ENCODE data around the genes DNAJC30 and CLDN3.

DNA sequence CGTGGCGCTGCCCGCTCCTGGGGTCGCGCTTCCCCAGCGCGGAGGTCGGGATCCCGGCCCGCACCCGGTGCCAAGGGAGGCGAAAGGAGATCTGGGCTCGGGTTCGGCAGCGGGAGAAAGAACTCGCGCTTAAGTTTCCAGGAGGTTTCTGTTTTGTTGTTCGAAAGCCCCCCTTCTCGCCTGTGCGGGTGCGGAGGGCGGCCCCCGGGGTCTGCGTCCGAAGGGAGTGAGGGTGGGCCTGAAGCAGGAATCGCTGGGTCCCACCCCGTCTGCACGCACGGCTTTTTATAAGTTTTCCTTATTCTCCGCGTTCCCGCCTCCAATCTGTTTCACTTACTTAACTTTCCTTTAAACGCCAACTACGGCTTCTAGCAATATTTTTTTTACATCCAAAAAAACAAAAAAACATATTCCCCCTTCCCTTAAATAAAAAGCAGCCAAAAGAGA, 436.5 kb upstream of the GALNT17 start:
- PRO-cap: bidirectional peak, plus-strand start outside the sequence, minus-strand start at position 93 of the sequence

DNA sequence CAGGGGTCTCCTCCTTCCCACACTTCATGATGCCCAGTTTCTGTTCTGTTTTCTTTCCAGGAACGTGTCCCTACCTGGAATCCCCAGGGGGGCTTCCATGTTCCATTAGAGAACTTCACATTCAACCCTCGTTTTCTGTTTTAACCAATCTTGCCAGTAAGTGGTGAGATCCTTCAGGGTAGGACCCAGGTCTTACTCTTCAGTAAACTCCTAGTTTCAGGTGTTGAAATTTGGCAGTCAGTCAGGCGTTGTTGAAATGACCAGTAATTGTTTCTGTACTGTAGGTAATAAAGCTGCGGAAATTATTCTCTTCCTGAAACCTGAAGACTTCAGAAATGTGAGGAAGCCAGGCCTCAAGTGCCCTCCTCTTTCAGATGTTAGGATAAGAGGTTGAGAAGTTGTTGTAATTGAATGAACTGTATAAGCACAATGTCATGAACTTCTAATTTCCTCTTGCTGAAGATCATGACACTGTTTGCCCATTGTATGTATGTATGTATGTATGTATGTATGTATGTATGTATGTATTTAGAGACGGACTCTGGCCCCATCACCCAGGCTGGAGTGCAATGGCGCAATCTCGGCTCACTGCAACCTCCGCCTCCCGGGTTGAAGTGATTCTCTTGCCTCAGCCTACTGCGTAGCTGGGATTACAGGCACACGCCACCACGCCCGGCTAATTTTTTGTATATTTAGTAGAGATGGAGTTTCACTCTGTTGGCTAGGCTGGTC, 402.4 kb upstream of the GALNT17 start:
- PRO-cap: no peak

DNA sequence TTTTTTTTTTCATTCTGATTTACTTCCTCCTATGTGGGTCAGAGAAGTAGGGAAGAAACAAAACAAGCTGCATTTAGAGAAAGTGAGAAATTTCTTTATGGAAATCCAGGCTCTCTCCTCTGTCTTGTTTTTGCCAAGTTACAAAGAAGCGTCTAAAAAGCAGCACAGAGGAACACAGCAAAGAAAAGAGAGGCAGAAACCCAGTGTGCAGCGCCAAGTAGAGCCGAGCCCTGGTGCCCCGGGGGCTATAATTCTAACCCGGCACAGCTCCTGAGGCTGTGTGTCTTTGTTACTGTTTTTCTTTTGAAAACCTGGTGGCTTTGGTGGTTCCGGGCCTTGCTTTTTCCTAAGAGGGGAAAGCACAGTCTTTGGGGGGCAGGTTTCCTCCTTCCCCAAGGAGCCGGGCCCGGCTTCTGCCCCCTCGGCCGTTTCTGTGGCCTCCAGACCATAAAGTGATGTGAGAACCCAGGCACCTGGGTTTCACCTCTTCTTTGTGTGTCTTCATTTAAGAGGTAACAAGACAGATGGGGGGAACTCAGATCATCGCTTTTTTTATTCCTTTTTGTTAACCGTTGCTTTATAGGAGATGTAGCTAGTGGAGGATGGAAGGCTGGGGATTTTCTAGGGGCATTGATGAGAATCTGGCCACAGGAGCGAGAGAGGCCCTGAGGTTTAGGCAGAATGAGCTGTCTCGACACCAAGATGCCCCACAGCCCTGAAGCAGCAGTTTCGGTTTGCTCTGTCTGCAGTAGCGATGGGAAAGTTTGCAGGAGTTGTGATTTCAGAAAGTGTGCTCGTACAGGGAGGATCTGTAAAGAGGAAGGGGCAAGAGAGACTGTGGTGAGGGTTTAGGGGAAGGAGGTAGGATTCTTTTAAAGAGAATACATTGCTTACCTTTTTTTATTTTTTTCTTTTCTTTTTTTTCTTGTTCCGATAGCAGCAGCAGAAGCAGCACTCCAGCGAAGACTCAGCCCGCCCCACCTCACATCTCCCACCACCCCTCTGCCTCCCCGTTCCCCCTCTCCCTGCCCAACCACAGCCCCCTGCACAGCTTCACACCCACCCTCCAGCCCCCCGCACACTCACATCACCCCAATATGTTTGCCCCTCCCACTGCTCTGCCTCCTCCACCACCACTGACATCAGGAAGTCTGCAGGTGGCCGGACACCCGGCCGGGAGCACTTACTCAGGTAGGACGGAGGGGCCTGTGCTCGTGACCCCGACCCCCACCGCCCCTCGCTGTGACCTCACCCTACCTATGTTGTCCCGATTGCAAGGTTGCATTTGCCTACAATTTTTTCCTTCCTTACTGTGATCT, 367.7 kb upstream of the GALNT17 start:
- PRO-cap: no peak

DNA sequence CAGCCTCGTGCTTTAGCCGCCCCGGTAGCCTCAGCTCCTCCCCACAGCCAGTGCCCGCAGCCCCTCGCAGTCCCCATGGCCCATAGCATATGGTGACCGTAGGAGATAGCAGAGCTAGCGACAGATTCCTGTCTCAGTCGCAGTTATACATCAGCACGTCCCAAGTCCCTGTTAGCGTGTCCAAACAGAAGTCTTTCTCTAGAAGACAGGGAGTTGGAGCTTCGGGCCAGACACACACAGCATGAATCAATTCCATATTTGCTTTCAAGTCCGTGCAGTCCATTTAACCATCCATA, 344.5 kb upstream of the GALNT17 start:
- PRO-cap: no peak

DNA sequence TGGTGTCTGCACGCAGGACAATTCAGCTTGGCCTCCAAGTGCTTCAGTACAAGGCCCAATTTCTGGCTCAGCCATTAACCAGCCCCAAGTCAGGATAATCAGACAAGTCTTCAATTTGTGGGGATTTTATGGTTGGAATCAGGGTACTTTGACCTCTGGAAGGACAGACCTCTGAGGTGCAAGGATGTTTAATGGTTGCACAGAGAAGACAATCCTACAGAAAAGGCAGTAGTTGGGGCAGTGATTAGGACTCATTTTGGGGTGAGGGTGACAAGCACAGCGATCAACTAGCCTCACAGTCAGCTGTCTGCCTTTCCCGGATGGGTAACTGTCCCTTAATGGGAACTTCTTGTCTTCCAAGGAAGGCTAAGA, 271.2 kb upstream of the GALNT17 start:
- PRO-cap: no peak

GRCh38 chr7:71132263-71133644, 810 bp downstream of the GALNT17 start:
- PRO-cap: bidirectional peak, plus-strand start at chr7:71133019, minus-strand start at chr7:71132709

- PRO-cap: no peak
These were observed 146.3 kb downstream of the GALNT17 start for GRCh38 chr7:71278167-71278731.

- PRO-cap: no peak
These were observed 212.1 kb downstream of the GALNT17 start for GRCh38 chr7:71343918-71344638.

GRCh38 chr7:71712251-71712585, 580.3 kb downstream of the GALNT17 start:
- PRO-cap: no peak

DNA sequence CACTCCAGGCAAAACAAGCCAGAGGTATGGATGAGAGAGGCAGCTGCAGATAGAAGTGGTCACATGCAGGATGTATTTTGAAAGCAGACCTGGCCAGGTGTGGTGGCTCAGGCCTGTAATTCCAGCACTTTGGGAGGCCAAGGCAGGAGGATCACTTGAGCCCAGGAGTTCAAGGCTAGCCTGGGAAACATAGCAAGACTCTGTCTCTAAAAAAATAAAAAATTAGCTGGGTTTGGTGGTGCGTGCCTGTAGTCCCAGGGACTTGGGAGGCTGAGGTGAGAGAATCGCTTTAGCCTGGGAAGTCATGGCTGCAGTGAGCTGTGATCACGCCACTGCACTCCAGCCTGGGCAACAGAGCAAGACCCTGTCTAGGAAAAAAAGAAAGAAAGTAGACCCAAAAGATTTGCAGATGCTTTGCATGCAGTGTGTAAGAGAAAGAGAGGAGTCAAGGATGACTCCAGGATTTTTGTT, 27.2 kb upstream of the POM121 start:
- PRO-cap: no peak

DNA sequence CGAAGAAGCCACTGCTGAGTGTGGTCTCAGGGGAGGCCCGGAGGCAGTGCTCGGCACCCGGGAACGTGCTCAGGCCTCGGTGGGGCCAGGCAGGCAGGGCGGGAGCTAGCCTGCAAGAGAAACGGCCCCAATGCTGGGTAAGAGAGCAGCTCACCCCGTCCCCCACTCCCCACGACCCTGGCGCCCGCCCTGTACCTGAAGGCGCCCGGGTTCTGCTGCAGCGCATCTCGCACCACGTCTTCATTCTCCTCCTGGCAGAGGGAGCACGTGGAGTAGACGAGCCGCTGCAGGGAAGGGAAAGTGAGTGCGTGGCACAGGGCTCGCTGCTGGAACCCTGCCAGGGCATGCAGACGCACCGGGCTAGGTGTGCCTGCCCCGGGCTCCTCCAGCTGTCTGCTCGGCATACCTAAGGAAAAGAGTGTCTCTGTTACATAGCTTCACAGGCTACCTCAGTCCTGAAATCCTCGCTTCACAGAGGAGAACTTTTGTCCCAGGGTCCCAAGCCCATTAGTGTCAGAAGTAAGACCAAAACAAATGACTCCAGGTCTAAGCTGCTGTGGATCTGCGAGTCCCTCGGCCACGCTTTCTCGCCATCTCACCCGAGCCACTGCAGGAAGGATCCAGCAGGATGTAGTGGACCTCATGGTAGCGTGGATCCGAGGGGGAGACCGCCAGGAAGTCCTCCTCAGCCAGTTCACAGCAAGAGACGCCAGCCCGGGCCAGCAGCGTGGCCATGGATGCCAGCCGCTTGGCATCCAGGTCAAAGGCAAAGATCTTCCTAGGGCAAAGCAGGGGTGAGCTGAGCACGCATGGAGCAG, 4.8 kb downstream of the NSUN5 start:
- PRO-cap: no peak

DNA sequence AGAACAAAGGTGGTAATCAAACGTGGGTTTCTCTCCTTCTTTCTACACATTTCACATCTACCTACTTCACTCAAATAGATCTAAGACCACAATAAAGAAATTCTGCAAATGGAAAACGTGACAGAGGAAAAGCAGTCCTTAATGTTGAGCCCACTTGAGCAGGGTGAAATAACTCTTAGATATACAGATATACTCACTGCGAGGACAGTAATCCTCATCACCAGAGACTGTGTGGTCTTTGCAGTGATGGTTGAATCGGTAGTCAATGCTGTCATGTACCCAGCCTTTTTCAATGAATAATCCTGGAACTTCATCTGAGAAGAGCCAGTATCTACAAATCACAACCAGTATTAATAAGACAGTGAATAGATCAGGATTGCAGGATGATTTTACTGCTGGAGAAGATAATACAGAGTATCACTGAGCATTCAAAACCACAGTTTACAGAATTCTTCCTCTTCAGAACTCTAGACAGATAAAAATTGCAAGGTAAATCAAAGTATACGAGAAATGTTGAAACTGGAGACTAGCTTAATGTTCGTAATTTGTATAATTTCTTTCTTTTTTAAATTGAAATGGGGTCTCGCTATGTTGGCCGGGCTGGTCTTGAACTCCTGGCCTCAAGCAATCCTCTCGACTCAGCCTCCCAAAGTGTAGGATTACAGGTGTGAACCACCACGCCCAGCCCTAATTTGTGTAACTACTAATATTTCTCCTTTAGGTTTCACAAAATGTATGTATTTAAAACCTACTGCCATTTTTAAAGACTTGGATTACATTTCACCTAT, 35.9 kb downstream of the FZD9 start:
- PRO-cap: no peak

DNA sequence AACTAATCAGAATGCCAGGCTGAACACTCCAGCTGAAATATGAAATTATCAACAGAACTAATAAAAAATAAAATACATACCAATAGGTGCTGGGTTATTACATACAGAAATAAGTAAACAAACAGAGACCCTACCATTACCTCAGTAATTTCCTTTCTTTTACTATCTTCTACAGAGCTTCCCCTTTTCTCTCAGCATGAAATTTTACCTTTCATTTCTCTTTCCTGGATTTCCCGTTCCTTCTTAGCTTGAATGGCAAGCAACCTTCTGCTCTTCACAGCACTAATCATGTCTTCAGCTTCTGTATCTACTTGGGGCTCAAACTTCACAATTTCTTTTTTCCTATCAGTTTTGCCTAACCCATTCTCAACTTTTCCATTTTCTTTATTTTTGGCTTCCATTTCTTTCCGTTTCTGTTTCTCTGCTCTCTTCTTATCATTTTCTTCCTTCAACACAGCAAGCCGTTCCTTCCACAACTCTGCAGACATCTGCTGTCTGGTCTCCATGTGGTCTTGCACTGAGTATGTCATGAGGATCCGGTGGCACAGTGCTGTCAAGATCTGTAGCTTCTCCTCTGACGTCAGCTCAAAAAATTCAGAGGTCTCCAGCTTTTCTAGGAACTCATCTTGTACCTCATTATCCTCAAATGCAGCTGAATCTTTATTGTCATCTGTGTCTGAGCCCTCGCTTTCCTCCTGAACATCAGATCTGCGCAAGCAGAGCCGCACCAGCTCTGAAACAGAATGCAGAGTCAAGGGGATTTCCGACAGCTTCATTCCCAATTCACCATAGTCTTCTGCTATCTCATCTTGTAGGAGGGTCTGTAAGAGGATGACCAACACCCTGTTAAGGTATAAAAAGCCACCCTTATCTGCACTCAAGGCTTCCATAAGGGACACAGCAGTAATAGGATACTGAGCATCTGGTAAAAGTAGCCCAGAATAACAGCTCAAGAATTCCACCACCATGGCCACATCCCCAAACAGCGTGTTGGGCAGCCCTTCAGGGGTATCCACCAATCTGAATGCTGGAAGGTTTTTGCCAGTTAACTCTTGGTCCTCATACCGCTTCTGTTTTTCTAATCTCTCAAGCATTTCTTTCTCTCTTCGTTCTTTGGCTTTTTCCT, 43.4 kb downstream of the FZD9 start:
- PRO-cap: no peak

GRCh38 chr7:73535163-73535660, 13.1 kb upstream of the BAZ1B start:
- PRO-cap: no peak

GRCh38 chr7:73683304-73683522, at the start of gene DNAJC30:
DNAJC30 (minus strand) TSS chr7:73683453.
- PRO-cap: bidirectional peak, plus-strand start at chr7:73683597, minus-strand start at chr7:73683418

DNA sequence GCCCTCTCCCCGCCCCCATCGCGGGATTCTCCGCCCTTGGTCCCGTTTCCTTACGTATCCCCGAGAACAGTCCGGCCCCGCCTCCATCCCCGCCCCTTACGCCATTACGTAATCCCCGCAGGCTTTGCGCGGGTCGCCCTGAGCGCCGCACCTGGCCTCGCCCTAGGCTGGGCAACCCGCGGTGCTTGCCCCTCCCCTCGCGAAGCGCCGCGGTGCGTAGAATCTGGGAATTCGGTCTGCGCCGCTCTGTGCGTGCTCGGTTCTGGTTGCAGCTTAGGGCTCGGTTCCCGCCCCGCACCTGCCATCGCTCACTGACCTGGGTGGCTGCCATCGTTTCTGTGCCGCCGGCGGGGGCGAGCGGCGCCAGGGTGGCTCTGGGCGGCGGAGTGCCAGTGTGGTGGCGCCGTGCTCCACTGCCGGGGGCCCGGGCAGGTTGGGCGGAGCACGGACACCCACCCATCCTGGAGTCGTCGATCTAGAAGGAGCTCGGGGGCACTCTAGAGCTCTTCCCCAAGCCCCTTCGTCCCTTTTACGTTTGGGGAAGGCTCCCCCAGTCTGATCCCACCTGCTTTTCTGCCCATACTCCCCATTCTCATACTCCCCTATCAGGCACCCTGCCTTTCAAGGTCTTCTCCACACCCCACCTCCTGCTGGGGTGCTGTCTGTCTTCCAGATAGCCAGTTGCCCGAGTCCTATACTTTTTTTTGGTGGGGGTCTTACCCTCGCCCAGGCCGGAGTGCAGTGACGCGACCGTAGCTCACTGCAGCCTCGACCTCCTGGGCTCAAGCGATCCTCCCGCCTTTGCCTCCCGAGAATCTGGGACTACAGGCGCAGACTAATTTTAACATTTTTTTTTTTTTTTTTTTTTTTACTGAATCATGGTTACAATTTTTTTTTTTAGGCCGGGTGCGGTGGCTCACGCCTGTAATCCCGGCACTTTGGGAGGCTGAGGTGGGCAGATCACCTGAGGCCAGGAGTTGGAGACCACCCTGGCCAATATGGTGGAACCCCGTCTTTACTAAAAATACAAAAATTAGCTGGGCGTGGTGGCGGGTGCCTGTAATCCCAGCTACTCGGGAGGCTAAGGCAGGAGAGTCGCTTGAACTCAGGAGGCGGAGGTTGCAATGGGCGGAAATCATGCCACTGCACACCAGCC, 674 bp upstream of the ABHD11 start:
- PRO-cap: bidirectional peak, plus-strand start at position 104 of the sequence, minus-strand start outside the sequence; bidirectional peak, plus-strand start at position 366 of the sequence, minus-strand start at position 340 of the sequence

GRCh38 chr7:73749693-73750595, 11.3 kb upstream of the ABHD11 start:
- PRO-cap: no peak

- PRO-cap: unidirectional peak, minus-strand start at chr7:73770265
These were observed at the start of gene CLDN3 for GRCh38 chr7:73770075-73771075. CLDN3 (minus strand) TSS chr7:73770270.

DNA sequence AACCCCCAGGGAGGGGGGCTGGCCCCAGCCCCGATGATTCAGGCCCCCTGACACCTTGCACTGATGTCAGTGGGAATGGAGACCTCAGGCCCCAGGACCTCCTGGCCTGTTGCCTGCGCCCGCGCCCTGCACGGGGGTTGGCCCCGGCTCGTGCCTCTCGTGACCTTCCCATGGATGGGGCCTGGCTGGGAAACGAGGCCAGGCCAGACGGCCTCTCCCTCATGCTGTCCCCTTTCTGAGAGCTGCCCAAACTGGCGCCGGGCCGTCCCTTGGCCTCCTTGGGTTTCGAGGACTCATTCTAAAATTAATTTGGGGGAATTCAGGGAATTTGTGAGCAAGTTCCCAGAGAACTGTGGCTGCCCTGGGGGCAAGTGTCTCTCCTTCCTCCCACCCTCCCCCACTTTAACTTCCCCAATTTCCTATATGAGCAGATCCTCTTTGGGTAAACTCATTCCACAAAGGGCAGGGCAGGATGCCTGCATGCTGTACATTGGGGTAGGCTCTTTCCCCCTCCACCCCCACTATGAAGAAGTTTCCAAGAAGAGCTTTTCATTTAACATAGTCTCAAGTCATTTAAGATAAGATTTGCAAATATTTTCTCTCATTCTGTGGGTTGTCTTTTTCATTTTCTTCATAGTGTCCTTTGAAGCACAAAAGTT, 34.3 kb downstream of the TMEM270 start:
- PRO-cap: no peak

- PRO-cap: no peak
These were observed 4.9 kb upstream of the ELN start for GRCh38 chr7:74022897-74023590.

Data from neural crest cell (in vitro differentiated cells).